Airway epithelial cell (primary cell): ENCODE data around the gene CNPY2.

GRCh38 chr12:55994304-55994776 is 2.7 kb upstream of the SUOX start:
- RAMPAGE, long total RNA, result no peak

GRCh38 chr12:56046023-56046645 is 4.4 kb downstream of the RPS26 start:
- RAMPAGE, long total RNA, result no peak

- RAMPAGE, long total RNA, result no peak
Measured at GRCh38 chr12:56080265-56080689, 312 bp downstream of the ERBB3 start.

DNA sequence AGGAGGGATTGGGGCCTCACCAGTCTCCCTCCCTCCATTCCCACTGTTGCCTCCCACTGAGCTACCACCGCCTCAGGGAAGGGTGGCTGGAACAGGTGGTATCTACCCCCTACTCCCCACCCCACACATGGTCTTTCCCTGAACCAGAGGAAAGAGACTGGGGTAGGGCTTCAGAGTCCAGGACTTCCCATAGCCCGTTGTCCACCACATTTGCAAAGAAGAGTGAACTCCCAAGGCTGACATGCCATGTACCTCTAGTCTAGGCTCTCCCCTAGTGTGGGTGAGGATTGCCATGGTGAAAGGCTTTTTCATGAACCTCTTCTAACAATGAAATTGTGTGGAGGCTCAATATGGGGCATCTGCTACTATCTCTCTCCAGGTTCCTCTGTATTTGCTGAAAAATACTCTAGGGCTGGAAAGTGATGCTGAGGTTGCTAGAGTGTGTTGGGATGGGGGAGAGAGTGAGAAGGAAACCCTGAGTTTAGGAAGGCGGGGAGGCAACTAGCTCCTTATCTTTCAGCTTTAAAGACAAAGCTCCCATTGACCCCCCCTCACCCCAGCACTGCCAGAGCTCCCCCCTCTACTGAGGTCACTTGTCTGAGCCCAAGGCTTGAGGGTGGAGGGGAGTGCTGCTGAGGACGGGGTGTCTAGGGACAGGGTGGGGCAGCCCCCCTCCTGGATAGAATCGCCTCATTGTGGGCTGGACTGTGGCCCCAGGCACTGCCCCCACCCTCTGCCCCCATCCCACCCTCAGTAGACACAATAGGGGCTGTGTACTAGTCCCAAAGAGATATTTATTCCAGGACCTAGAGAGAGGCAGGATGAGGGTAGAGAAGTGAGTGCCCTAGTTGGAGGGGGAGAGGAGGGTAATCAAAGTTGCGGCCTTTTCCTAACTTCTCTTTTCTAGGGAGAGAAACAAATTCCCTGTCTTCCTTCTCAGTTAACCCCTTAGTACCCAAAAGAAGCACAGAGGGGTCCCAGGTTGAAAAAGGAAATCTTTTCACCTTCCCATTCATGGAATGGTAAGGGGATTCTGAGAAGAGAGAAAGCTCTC is 2.9 kb downstream of the ERBB3 start:
- RAMPAGE, long total RNA, result no peak

GRCh38 chr12:56102968-56103635 is 1.3 kb upstream of the PA2G4 start:
- RAMPAGE, long total RNA, result no peak

- RAMPAGE, long total RNA, result no peak
Measured at GRCh38 chr12:56128718-56129081, 633 bp downstream of the ESYT1 start.

DNA sequence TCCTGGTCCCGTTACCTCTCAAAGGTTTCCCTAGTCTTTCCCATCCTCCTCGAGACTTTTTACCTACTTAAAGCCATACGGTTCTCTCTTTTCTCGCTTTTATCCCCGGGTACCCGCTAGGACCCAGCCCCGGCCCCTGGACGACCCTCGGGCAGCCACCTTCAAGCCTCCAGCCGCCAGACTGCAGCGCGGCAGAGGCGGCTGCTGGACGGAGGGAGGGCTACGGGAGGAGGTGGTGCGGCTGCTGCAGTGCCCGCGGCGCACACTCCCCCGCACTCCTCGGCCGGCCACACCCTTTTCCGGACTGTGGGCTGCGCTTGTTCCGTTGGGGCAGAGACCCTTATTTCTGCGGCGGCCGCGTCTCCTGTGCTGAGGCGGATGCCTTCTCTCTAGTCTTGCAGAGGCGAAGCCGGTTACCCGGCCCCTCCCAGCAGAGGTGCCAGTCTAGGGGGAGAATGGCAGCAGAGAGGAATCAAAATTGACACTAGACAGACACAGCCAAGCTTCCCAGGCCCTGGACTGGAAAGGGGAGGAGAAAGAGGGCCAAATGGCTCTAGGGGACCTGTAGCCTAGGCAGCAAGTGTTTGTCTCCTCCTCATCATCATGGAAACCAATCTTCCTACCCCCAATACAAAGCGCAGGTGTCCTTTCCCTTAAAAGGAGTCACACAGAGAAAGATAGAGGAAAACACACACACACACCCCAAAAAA is 1.2 kb downstream of the ESYT1 start:
- RAMPAGE, long total RNA, result no peak

- RAMPAGE, long total RNA, result no peak
Measured at GRCh38 chr12:56143602-56144849, 8.4 kb upstream of the MYL6B start.

DNA sequence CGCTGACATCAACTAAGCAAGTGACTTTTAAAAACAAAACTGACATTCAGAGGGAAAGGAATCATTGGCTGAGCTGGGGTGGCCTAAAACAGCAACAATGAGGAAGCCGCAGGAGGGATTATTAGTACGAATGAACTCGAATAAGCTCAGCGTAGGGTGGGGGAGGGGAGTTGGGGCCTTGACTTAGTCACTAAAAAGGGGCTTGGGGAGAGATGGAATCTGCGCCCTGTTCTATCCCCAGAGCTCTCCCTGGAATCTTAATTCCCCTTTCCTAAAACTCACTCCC is 4.8 kb downstream of the MYL6 start:
- RAMPAGE, long total RNA, result no peak

DNA sequence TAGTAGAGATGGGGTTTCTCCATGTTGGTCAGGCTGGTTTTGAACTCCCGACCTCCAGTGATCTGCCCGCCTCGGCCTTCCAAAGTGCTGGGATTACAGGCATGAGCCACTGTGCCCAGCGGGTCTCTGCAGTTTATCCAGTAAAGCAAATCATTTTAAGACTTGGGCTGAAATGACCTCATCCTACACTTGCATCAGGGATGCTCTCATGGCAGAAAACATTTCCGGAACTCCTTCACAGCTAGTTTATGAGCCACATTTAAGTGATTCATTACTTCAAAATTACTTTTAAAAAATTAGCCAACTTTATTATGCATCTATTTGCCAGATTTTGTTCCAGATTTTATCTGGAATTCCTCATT is 7.5 kb upstream of the SMARCC2 start:
- RAMPAGE, long total RNA, result no peak

GRCh38 chr12:56230267-56231349 is 757 bp downstream of the SLC39A5 start:
- RAMPAGE, long total RNA, result no peak

DNA sequence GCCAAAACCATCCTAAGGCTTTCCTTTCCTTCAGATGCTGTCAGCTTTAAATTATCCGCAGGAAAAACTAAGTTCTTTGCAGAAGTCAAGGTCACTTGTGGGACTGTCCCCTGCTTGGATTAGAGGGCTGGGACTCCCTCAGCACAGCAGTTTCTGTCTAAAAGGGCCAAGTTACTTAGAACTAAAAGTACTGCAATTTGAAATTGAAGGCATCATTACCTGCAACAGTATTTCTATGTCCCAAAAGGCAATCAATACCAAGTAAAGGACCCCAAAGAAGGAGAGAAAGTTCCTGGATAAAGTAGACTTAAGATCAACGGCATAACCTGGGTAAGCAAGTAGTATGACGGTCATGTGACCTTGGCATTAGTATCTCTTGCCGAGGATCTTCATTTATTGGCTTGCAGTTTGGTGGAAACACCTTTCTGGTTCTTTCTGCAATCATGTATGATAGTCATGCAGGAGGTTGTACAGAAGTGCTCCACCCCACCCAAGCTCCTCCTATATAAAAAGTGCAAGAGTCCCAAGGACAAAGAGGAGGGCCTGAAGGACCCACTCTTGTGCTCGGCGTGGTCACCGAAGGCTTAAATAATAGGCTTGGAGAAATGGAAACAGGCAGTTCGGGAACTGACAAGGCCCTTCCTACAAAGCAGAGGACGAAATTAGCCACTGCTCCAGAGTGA is 919 bp downstream of the CS start:
- RAMPAGE, long total RNA, result no peak

DNA sequence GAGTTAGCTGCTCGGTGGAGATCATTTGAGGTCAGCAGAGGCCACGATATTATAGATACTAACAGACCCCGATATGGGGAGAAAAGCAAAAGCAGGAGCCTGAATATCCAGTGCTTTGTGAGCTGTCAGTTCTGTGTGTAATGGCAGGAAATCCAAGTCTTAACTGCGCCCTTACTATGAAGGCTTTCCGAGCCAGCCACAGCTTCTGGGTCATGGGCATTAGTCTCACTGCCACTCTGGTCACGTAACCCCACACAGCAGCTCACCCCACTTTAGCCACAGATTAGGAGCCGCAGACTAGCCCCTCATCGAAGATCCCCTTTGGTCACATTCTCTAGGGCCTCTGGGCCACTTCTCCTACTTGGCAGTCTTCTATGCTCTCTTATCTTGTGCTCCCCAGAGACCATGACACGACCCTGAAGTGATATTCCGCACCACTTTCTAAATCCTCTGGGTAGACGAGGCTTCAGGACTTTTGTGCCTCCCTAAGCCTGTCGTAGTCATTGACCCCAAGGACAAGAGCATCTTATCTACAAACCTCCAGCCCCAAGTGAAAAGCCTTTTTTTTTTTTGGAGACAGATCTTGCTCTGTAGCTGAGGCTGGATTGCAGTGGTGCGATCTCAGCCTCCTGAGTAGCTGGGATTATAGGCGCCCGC is 837 bp upstream of the CS start:
- RAMPAGE, long total RNA, result no peak

- RAMPAGE, long total RNA, result start-site peak on the minus strand at chr12:56315873-56316129, 3,361 and 594 reads in 2 replicates
Measured at GRCh38 chr12:56315801-56316372, at the start of gene CNPY2. Gene CNPY2 (minus strand): TSS chr12:56315988.

DNA sequence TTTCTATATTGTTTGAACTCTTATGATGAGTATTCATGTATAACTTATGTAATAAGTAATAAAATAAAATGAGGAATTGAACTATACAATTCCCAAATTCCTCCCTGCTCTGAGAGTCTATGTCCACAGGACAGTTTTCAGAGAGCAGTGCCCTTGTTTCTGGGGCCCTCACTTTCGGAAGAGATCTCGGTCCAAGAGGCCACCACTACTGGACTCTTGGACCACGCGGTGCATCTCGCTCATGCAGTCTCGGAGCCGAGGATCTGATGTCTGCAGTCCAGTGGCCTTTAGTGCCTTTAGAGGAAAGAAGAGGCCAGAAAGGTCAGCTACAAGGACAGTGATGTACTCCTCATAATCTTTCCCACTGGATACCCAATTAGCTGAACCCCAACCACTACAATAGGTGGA is 8.3 kb downstream of the GLS2 start:
- RAMPAGE, long total RNA, result no peak

DNA sequence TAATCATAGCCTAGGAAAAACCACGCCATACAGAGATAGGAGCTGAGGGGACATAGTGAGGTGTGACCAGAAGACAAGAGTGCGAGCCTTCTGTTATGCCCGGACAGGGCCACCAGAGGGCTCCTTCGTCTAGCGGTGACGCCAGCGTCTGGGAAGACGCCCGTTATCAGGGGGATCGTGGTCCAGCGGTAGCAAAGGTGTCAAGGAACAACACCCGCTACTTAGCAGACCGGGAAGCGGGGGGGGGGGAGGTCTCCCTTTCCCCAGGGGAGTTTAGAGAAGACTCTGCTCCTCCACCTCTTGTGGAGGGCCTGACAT is 8.8 kb upstream of the GLS2 start:
- RAMPAGE, long total RNA, result no peak

GRCh38 chr12:56565324-56566347 is 44.0 kb downstream of the RBMS2 start:
- RAMPAGE, long total RNA, result no peak

GRCh38 chr12:56569527-56570573 is 48.2 kb downstream of the RBMS2 start:
- RAMPAGE, long total RNA, result no peak

GRCh38 chr12:56594429-56595066 is 35.6 kb downstream of the BAZ2A start:
- RAMPAGE, long total RNA, result no peak

DNA sequence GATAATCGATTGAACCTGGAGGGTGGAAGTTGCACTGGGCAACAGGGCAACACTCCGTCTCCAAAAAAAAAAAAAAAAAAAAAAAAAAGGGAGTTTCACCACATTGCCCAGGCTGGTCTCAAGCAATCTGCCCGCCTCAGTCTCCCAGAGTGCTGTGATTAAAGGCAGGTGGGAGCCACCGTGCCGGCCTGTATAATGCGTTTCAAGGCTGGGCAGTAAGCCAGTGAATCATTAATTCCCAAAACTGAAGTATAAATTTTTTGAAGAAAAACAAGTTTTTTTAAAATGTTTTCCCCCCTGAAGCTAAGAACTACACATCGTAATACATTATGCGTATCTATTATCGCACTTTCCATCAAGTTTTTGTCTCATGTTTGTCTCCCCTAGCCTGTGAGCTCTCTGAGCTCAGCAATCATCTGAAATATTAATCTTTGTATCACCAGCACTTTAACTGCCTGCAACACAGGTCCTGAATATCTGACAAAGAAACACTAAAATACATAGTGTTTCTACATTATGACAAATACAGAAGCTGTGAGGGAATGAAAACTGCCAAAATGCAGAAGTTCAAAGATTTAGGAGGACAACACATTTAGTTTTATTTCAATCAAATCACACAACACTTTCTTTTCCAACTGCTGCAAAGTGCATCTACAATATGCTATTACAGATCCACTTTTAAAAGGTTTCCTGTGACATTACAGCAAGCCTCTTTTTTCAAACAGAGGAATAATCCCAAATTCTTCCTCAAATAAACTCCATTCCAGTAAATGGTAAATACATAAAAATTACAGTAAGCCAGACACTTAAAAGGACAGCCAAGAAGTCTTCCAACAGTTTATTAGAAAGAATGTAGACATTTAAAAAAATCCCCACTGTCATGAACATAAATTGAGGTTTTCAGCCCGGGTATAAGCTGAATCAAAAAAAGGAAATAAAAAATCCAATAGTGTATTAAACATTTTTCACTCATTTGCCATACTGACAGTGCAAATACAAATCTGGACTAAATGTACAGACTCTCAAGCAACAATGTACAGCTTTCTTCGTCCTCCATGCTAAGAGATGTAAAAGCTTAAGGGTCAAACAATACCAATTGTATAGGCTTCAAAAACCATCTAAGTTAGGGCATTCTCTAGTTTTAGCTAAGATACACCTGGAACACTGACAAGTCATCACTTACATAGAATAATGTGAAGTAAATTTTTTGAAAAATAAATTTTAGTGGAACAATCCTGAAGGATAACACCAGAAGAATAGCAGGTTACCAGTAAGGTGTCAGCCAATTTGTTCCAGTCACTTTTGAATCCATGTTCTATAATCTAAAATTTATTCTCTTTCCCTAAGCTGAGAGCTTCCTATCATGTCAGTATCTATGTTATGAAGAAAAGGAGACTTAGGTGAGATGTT is 17.5 kb upstream of the ATP5F1B start:
- RAMPAGE, long total RNA, result no peak